K562 (cell line): Measurements from ENCODE around the gene NAMPT.

DNA sequence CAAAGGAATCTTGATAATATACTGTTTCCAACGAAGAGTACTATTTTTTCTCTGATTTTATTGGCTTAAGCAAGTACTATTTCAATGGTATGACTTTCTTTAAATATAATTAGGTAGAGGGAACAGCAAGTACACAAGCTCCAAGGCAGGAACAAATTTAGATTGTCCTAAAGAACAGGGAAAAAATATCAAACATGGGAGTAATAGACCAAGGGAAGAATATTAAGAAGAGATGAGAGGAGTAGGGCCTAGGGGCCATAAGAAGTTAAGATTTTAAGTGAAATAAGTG is 34.8 kb downstream of the KMT2E start:
- RAMPAGE, long total RNA, result no peak
- RRBS, result no CpG with 5 or more reads among the region's 1 CpG
PRO-cap:
- standard, result no peak
- CoPRO, capped RNA only, 2 experiments, result no peak in any of the 2 experiments
- CoPRO, capped and uncapped RNA, 2 experiments, result no peak in any of the 2 experiments
- CoPRO, uncapped RNA only, 2 experiments, result no peak in any of the 2 experiments
CAGE:
- cytosol, long polyA plus RNA, result no peak
- long polyA plus RNA, result no peak
- nucleolus, long total RNA, result no peak
- nucleus, long polyA plus RNA, result no peak

DNA sequence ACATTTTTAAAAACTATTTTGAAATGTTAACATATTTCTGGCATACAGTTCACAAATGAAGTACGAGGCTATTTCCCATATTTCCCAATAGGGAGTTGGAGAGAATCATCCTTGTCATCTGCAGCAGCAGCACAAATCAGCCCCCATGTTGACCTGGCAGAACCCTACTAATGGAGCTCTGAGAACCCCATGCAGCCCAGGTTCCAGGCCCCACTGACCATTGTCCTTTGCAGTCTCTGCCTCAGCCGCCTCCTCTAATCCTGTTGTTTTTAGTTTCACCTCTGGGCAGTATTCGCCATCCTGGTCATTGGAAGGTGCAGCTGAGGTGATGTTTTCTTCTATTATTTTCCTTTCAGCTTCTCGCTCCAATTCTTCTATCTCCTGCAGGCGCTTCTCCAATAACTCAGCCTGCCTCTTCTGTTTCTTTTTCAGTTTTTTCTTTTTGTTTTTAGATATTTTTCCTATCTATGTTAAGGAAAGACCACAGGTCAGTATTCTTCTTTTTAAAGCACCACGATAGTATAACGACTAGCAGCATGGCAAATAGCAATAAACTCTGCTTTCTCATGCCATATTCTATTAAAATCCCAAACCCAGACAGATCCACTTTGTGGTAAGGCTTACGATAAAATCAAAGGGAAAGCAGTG is 129.0 kb downstream of the KMT2E start:
- RAMPAGE, long total RNA, result no peak
- RRBS, result no CpG with 5 or more reads among the region's 8 CpGs
PRO-cap:
- standard, result no peak
- CoPRO, capped RNA only, 2 experiments, result no peak in any of the 2 experiments
- CoPRO, capped and uncapped RNA, 2 experiments, result no peak in any of the 2 experiments
- CoPRO, uncapped RNA only, 2 experiments, result no peak in any of the 2 experiments
CAGE:
- cytosol, long polyA plus RNA, result no peak
- long polyA plus RNA, result no peak
- nucleolus, long total RNA, result no peak
- nucleus, long polyA plus RNA, result no peak

GRCh38 chr7:105269287-105269768 is 119.4 kb downstream of the SRPK2 start:
- RAMPAGE, long total RNA, result no peak
- RRBS, result no CpG with 5 or more reads among the region's 4 CpGs
PRO-cap:
- standard, result no peak
- CoPRO, capped RNA only, 2 experiments, result peak in 1 of 2 experiments; most common plus-strand start chr7:105269338 (in 1)
- CoPRO, capped and uncapped RNA, 2 experiments, result no peak in any of the 2 experiments
- CoPRO, uncapped RNA only, 2 experiments, result no peak in any of the 2 experiments
CAGE:
- cytosol, long polyA plus RNA, result no peak
- long polyA plus RNA, result no peak
- nucleolus, long total RNA, result no peak
- nucleus, long polyA plus RNA, result no peak

- RAMPAGE, long total RNA, result no peak
- RRBS, result no CpG with 5 or more reads among the region's 9 CpGs
PRO-cap:
- standard, result no peak
- CoPRO, capped RNA only, 2 experiments, result no peak in any of the 2 experiments
- CoPRO, capped and uncapped RNA, 2 experiments, result no peak in any of the 2 experiments
- CoPRO, uncapped RNA only, 2 experiments, result no peak in any of the 2 experiments
CAGE:
- cytosol, long polyA plus RNA, result no peak
- long polyA plus RNA, result no peak
- nucleolus, long total RNA, result no peak
- nucleus, long polyA plus RNA, result no peak
Measured at GRCh38 chr7:105376997-105377716, 11.6 kb downstream of the SRPK2 start.

DNA sequence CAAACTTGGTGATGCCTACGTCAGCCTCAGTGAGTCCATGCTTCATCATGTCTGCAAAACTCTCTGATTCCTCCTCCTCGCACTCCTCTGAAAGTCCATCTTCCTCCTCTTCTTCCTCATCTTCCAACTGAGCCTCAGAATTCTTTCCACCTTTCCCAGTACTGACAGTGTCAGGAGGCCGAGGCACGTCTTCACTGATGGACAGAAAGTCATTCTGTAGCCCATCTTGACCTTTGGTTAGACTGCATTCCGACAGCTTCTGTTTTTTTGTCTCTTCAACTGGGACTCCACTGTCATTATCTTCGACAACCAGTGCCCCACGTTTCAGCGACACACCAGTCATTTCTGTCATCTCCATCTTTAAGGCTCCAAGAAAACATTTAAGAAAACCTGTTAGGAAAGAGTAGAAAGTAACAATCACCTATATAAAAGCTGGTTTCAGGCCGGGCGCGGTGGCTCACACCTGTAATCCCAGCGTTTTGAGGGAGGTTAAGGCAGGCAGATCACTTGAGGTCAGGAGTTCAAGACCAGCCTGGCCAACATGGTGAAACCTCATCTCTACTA is 13.8 kb downstream of the PUS7 start:
- RAMPAGE, long total RNA, result no peak
- RRBS, result no CpG with 5 or more reads among the region's 12 CpGs
PRO-cap:
- standard, result no peak
- CoPRO, capped RNA only, 2 experiments, result no peak in any of the 2 experiments
- CoPRO, capped and uncapped RNA, 2 experiments, result no peak in any of the 2 experiments
- CoPRO, uncapped RNA only, 2 experiments, result peak in 1 of 2 experiments; most common minus-strand start position 298 of the sequence (in 1)
CAGE:
- cytosol, long polyA plus RNA, result no peak
- long polyA plus RNA, result no peak
- nucleolus, long total RNA, result no peak
- nucleus, long polyA plus RNA, result no peak

GRCh38 chr7:105565406-105565810 is 15.9 kb downstream of the EFCAB10 start:
- RAMPAGE, long total RNA, result no peak
- RRBS, result no CpG with 5 or more reads among the region's 1 CpG
PRO-cap:
- standard, result no peak
- CoPRO, capped RNA only, 2 experiments, result no peak in any of the 2 experiments
- CoPRO, capped and uncapped RNA, 2 experiments, result no peak in any of the 2 experiments
- CoPRO, uncapped RNA only, 2 experiments, result peak in 1 of 2 experiments; most common plus-strand start chr7:105565682 (in 1); most common minus-strand start chr7:105565614 (in 1)
CAGE:
- cytosol, long polyA plus RNA, result no peak
- long polyA plus RNA, result no peak
- nucleolus, long total RNA, result no peak
- nucleus, long polyA plus RNA, result start-site peak on the plus strand at chr7:105565550-105565564, 25 and 71 reads in 2 replicates

- RAMPAGE, long total RNA, result no peak
- RRBS, result no CpG with 5 or more reads among the region's 8 CpGs
PRO-cap:
- standard, result no peak
- CoPRO, capped RNA only, 2 experiments, result no peak in any of the 2 experiments
- CoPRO, capped and uncapped RNA, 2 experiments, result no peak in any of the 2 experiments
- CoPRO, uncapped RNA only, 2 experiments, result no peak in any of the 2 experiments
CAGE:
- cytosol, long polyA plus RNA, result no peak
- long polyA plus RNA, result no peak
- nucleolus, long total RNA, result no peak
- nucleus, long polyA plus RNA, result no peak
Measured at GRCh38 chr7:105794536-105795359, 81.7 kb downstream of the ATXN7L1 start.

GRCh38 chr7:105877715-105878011 is 1.3 kb upstream of the ATXN7L1 start:
- RAMPAGE, long total RNA, result no peak
- RRBS, result no CpG with 5 or more reads among the region's 8 CpGs
PRO-cap:
- standard, result no peak
- CoPRO, capped RNA only, 2 experiments, result no peak in any of the 2 experiments
- CoPRO, capped and uncapped RNA, 2 experiments, result no peak in any of the 2 experiments
- CoPRO, uncapped RNA only, 2 experiments, result no peak in any of the 2 experiments
CAGE:
- cytosol, long polyA plus RNA, result no peak
- long polyA plus RNA, result no peak
- nucleolus, long total RNA, result no peak
- nucleus, long polyA plus RNA, result no peak

DNA sequence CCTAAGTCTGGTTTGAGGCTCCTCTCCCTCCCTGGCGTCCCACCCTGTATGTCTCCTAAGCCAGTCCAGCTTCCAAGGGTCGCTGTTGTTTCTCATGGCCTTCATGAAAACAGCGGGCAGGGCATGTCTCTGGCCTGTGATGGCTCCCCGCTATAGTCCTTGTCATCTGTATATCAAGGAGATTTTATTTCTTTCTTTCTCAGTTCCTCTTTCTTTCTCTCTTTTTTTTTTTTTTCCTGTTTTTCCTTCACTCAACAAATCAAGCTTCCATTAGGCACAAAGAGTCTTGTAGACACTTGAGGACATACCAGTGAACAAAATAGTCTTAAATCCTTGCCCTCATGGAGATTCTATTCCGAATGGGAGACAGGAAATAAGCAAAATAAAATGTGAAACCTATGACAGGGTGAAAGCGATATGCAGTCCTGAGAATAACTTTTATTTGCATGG is 50.8 kb downstream of the SYPL1 start:
- RAMPAGE, long total RNA, result no peak
- RRBS, result no CpG with 5 or more reads among the region's 6 CpGs
PRO-cap:
- standard, result no peak
- CoPRO, capped RNA only, 2 experiments, result no peak in any of the 2 experiments
- CoPRO, capped and uncapped RNA, 2 experiments, result no peak in any of the 2 experiments
- CoPRO, uncapped RNA only, 2 experiments, result no peak in any of the 2 experiments
CAGE:
- cytosol, long polyA plus RNA, result no peak
- long polyA plus RNA, result no peak
- nucleolus, long total RNA, result no peak
- nucleus, long polyA plus RNA, result no peak

DNA sequence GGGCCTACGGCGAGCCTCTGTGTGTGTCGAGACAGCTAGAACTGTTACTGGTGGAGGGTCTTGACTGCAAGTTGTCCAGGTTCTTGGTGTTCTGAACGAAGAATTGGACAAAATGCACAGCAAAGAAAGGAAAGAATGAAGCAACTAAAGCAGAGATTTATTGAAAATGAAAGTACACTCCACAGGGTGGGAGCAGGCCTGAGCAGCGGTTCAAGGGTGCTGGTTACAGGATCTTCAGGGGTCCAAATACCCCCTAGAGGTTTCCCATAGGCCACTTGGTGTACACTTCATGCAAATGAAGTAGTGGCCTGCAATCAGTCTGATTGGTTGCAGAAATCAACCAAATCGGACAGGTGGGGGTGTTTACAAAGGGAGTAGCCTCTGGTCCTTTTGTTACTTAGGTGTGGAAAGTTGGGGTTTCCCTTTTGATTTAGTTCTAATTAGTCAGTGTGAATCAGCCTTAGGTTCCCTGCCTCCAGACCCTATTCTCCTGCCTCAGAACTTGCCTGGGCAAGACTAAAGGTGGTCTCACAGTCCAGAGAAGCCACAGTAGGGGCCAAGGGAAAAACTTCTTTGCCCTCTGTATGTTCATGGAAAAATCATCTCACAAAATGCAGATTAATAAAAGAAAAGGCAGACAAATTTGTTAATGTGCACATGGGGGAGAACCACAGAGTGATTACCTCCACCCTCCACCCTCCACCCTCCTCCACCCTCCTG is 49.6 kb downstream of the SYPL1 start:
- RAMPAGE, long total RNA, result no peak
- RRBS, result no CpG with 5 or more reads among the region's 6 CpGs
PRO-cap:
- standard, result no peak
- CoPRO, capped RNA only, 2 experiments, result no peak in any of the 2 experiments
- CoPRO, capped and uncapped RNA, 2 experiments, result no peak in any of the 2 experiments
- CoPRO, uncapped RNA only, 2 experiments, result no peak in any of the 2 experiments
CAGE:
- cytosol, long polyA plus RNA, result no peak
- long polyA plus RNA, result no peak
- nucleolus, long total RNA, result no peak
- nucleus, long polyA plus RNA, result no peak

DNA sequence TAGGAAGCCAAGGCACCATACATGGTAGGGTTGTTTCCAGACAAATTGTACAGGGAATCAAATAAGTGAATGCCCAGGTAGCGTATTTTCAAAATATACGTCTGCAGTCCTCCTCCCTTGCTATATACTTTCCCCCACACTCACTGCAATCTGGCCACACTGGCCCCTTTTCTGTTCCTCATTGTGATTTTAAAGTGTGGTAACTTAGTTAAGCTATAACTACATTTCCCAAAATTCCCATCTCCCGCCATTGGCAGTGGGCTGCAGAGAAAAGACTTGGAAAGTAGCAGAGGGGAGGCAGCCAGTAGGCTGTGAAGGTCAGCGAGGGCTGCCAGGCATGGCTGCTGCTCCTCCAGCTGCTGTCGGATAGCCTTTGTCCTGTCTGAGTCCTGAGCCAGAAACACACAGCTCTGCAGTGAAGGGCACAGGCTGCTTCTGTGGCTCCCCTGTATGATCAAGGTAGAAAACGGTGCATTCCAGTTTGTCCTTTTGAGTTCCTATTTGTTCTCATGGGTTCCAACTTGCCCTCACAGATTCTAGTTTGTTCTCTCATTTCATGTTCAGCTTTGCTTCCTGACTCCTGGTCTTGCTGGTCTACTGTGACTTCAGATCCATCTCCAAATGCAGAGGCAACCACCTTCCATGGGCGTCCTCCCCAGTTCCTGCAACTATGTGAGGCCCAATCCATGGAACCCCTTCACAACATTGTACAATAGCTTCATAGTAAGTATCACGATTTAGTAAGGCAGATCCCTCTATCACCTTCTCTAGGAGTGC is 31.8 kb downstream of the SYPL1 start:
- RAMPAGE, long total RNA, result no peak
- RRBS, result no CpG with 5 or more reads among the region's 8 CpGs
PRO-cap:
- standard, result no peak
- CoPRO, capped RNA only, 2 experiments, result no peak in any of the 2 experiments
- CoPRO, capped and uncapped RNA, 2 experiments, result no peak in any of the 2 experiments
- CoPRO, uncapped RNA only, 2 experiments, result no peak in any of the 2 experiments
CAGE:
- cytosol, long polyA plus RNA, result no peak
- long polyA plus RNA, result no peak
- nucleolus, long total RNA, result no peak
- nucleus, long polyA plus RNA, result no peak

- RAMPAGE, long total RNA, result no peak
- RRBS, result no CpG with 5 or more reads among the region's 2 CpGs
PRO-cap:
- standard, result no peak
- CoPRO, capped RNA only, 2 experiments, result no peak in any of the 2 experiments
- CoPRO, capped and uncapped RNA, 2 experiments, result no peak in any of the 2 experiments
- CoPRO, uncapped RNA only, 2 experiments, result no peak in any of the 2 experiments
CAGE:
- cytosol, long polyA plus RNA, result no peak
- long polyA plus RNA, result no peak
- nucleolus, long total RNA, result no peak
- nucleus, long polyA plus RNA, result no peak
Measured at GRCh38 chr7:106182006-106182208, 69.8 kb upstream of the SYPL1 start.

DNA sequence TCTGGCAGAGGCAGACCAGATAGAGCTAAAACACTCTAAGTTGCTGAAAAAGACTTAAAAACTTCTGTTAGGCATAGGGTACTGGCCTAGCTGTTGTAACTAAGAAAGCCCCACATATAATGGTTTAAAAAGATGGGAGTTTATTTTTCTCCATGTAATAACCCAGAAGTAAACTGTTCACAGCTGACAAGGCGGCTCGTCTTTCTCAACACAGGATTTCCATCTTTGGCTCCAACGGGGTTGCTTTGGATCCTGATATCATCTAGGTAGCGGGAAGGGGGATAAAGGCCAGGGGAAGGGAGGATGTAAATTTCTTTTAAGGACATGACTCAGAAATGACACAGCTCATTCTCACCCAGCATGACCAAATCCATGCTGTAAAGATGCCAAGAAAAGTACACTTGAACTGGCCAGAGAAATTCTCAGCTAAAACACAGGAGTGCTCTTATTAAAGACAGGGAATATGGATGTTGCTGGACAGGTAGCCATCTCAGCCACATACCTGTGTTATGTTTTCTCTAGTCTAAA is 68.4 kb downstream of the NAMPT start:
- RAMPAGE, long total RNA, result no peak
- RRBS, result no CpG with 5 or more reads among the region's 4 CpGs
PRO-cap:
- standard, result bidirectional peak, plus-strand start at position 380 of the sequence, minus-strand start at position 227 of the sequence
- CoPRO, capped RNA only, 2 experiments, result no peak in any of the 2 experiments
- CoPRO, capped and uncapped RNA, 2 experiments, result no peak in any of the 2 experiments
- CoPRO, uncapped RNA only, 2 experiments, result no peak in any of the 2 experiments
CAGE:
- cytosol, long polyA plus RNA, result no peak
- long polyA plus RNA, result no peak
- nucleolus, long total RNA, result no peak
- nucleus, long polyA plus RNA, result no peak

GRCh38 chr7:106284739-106285340 is at the start of gene NAMPT:
Gene NAMPT (minus strand): TSS chr7:106284983.
- RAMPAGE, long total RNA, result start-site peak on the minus strand at chr7:106284944-106285028, 918 and 241 reads in 2 replicates; start-site peak on the minus strand at chr7:106285095-106285159, 479 and 73 reads in 2 replicates; start-site peak on the plus strand at chr7:106285243-106285266, 31 and 6 reads in 2 replicates
- RRBS, result 2% methylated on average over 18 of the region's 73 CpGs
PRO-cap:
- standard, result bidirectional peak, plus-strand start at chr7:106285208, minus-strand start at chr7:106284950
- CoPRO, capped RNA only, 2 experiments, result peak in 2 of 2 experiments; most common minus-strand start chr7:106284951 (in 2)
- CoPRO, capped and uncapped RNA, 2 experiments, result peak in 2 of 2 experiments; most common plus-strand start chr7:106285208 (in 2); most common minus-strand start chr7:106284951 (in 2)
- CoPRO, uncapped RNA only, 2 experiments, result peak in 2 of 2 experiments; most common plus-strand start chr7:106285282 (in 1); most common minus-strand start chr7:106284951 (in 1)
CAGE:
- cytosol, long polyA plus RNA, result start-site peak on the minus strand at chr7:106284899-106285039, 582 and 512 reads in 2 replicates; start-site peak on the minus strand at chr7:106285115-106285127, 75 and 96 reads in 2 replicates
- long polyA plus RNA, result start-site peak on the minus strand at chr7:106284887-106284988, 372 and 581 reads in 2 replicates
- nucleolus, long total RNA, result no peak
- nucleus, long polyA plus RNA, result start-site peak on the minus strand at chr7:106284945-106285006, 216 and 219 reads in 2 replicates

GRCh38 chr7:106286117-106286485 is 1.3 kb upstream of the NAMPT start:
- RAMPAGE, long total RNA, result no peak
- RRBS, result no CpG with 5 or more reads among the region's 4 CpGs
PRO-cap:
- standard, result no peak
- CoPRO, capped RNA only, 2 experiments, result no peak in any of the 2 experiments
- CoPRO, capped and uncapped RNA, 2 experiments, result no peak in any of the 2 experiments
- CoPRO, uncapped RNA only, 2 experiments, result no peak in any of the 2 experiments
CAGE:
- cytosol, long polyA plus RNA, result no peak
- long polyA plus RNA, result no peak
- nucleolus, long total RNA, result no peak
- nucleus, long polyA plus RNA, result no peak

GRCh38 chr7:106371698-106372118 is 86.9 kb upstream of the NAMPT start:
- RAMPAGE, long total RNA, result no peak
- RRBS, result 41% methylated on average over 2 of the region's 3 CpGs
PRO-cap:
- standard, result no peak
- CoPRO, capped RNA only, 2 experiments, result no peak in any of the 2 experiments
- CoPRO, capped and uncapped RNA, 2 experiments, result no peak in any of the 2 experiments
- CoPRO, uncapped RNA only, 2 experiments, result no peak in any of the 2 experiments
CAGE:
- cytosol, long polyA plus RNA, result no peak
- long polyA plus RNA, result no peak
- nucleolus, long total RNA, result no peak
- nucleus, long polyA plus RNA, result no peak

DNA sequence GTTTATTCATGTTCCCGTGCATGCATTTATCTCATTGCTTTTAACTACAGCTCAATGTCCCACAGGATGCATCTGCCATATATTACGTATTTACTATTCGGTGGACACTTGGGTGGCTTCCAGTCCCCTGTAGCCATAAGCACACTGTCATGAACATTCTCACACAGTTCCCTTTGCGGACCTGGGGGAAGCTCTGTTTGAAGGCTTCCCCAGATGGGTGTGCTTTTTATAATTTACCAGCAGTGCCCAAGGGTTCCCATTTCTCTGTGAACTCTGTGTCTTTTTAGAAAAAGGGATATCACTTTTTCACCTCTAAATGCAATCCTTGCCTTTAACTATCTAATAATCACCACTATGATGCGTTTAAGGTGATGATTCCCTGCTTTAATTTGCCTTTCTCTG is 122.2 kb downstream of the CCDC71L start:
- RAMPAGE, long total RNA, result no peak
- RRBS, result no CpG with 5 or more reads among the region's 5 CpGs
PRO-cap:
- standard, result no peak
- CoPRO, capped RNA only, 2 experiments, result no peak in any of the 2 experiments
- CoPRO, capped and uncapped RNA, 2 experiments, result no peak in any of the 2 experiments
- CoPRO, uncapped RNA only, 2 experiments, result no peak in any of the 2 experiments
CAGE:
- cytosol, long polyA plus RNA, result no peak
- long polyA plus RNA, result no peak
- nucleolus, long total RNA, result no peak
- nucleus, long polyA plus RNA, result no peak

- RAMPAGE, long total RNA, result no peak
- RRBS, result no CpG with 5 or more reads among the region's 4 CpGs
PRO-cap:
- standard, result bidirectional peak, plus-strand start at chr7:106569261, minus-strand start at chr7:106569022
- CoPRO, capped RNA only, 2 experiments, result peak in 2 of 2 experiments; most common plus-strand start chr7:106569216 (in 1); most common minus-strand start chr7:106568800 (in 2)
- CoPRO, capped and uncapped RNA, 2 experiments, result peak in 2 of 2 experiments; most common plus-strand start chr7:106569288 (in 2); most common minus-strand start chr7:106568986 (in 1)
- CoPRO, uncapped RNA only, 2 experiments, result no peak in any of the 2 experiments
CAGE:
- cytosol, long polyA plus RNA, result no peak
- long polyA plus RNA, result no peak
- nucleolus, long total RNA, result no peak
- nucleus, long polyA plus RNA, result no peak
Measured at GRCh38 chr7:106568551-106569414, 92.2 kb downstream of the CCDC71L start.

DNA sequence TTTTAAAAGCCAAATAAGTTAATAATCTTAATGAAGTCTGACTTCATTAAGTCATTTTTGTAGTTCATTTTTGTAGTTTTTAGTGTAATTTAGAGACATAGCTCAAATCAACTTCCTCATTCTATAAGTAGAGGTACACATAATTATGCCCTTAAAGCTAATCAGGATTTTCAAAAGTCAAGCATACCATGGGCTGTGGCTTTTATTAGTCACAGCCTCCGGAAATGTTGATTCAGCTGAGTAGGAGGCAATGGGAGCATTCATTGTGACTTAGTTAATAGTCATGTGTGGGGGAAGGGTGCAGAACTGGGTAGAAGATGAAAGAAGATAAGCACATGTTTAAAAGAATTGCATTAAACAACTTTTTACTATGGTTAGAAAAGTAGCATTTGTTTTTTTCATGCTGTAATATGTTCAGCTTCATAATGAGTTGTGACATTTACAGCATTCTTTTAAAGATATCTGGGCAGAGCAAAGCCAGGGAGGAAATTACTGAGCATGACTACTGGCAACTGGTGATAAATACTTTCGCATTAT is 57.3 kb upstream of the CCDC71L start:
- RAMPAGE, long total RNA, result no peak
- RRBS, result no CpG with 5 or more reads among the region's 2 CpGs
PRO-cap:
- standard, result no peak
- CoPRO, capped RNA only, 2 experiments, result no peak in any of the 2 experiments
- CoPRO, capped and uncapped RNA, 2 experiments, result no peak in any of the 2 experiments
- CoPRO, uncapped RNA only, 2 experiments, result no peak in any of the 2 experiments
CAGE:
- cytosol, long polyA plus RNA, result no peak
- long polyA plus RNA, result no peak
- nucleolus, long total RNA, result no peak
- nucleus, long polyA plus RNA, result no peak